AG09309 (cell line): ENCODE measurements around a stretch of chr7.

- RRBS = no CpG with 5 or more reads among the region's 4 CpGs
These were observed 198.7 kb downstream of the GALNT11 start for GRCh38 chr7:152223945-152224751.

DNA sequence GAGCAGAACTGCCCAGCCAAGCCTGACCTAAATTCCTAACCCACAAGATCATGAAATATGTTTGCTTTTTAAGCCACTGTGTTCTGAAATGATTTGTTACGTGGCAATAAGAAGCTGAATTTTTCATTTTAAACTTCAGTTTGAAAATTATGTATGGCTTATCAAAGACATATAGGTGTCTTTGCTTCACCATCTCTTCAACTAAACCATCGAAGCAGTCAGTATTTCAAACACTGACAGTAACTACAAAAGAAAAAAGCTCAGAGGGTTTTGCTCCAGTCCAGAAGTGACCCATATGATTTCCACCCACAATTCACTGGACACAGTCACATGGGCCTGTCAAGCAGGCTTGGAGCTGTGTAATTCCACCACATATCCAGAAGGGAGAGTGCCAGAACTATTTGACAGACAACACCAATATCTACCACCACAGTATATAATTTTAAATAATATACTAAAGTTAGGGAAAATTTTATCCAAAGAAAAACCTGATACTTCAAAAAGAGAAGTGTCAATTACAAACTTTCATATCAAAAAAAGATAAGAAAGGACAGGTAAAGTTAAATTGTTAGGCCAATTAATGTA is 94.5 kb downstream of the KMT2C start:
- RRBS = no CpG with 5 or more reads among the region's 2 CpGs

GRCh38 chr7:152393911-152394849 is 41.6 kb downstream of the KMT2C start:
- RRBS = no CpG with 5 or more reads among the region's 8 CpGs

- RRBS = no CpG with 5 or more reads among the region's 3 CpGs
These were observed 24.0 kb upstream of the KMT2C start for GRCh38 chr7:152459753-152460304.

GRCh38 chr7:152464388-152465128 is 28.8 kb upstream of the KMT2C start:
- RRBS = 2% methylated on average over 64 of the region's 82 CpGs

GRCh38 chr7:152729451-152730031 is 30.0 kb upstream of the ACTR3B start:
- RRBS = no CpG with 5 or more reads among the region's 15 CpGs

- RRBS = no CpG with 5 or more reads among the region's 2 CpGs
These were observed 230.1 kb downstream of the ACTR3B start for GRCh38 chr7:152989723-152990058.

- RRBS = 0% methylated on average over 1 of the region's 20 CpGs
These were observed 645.3 kb downstream of the ACTR3B start for GRCh38 chr7:153404334-153405775.

GRCh38 chr7:153433262-153433639 is 618.9 kb upstream of the DPP6 start:
- RRBS = no CpG with 5 or more reads among the region's 8 CpGs

- RRBS = no CpG with 5 or more reads among the region's 10 CpGs
These were observed 4.9 kb downstream of the INSIG1 start for GRCh38 chr7:155302482-155303039.

DNA sequence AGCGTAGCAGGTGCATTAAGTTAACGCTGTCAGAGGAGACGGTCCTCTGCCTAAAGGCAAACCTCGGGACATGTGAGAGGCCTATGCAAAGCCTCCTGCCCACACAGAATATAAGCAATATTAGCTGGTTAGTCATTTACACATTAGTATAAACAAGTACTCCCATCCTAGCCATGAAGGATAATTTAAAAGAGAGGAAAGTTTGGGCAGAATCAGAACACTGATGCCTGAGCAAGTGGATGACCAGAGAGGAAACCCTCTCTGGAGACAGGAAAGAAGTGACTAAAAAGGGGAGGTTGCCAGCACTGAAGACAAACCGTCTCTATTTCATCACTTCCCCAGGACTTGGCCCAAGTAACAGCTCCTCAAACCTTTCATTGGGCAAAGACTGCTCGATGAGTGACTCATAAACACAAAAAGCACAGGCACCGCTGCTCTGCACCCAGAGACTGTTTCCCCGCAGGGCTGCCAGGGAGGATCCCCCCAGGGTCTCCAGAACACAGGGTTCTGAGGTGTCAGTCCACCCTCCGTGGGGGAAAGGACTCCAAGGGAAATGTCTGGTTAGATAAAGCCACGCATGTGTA is 59.7 kb downstream of the INSIG1 start:
- RRBS = no CpG with 5 or more reads among the region's 10 CpGs

- RRBS = no CpG with 5 or more reads among the region's 5 CpGs
These were observed 79.6 kb downstream of the SHH start for GRCh38 chr7:155732579-155733048.

GRCh38 chr7:155778123-155778919 is 33.9 kb downstream of the SHH start:
- RRBS = no CpG with 5 or more reads among the region's 14 CpGs

- RRBS = 4% methylated on average over 13 of the region's 37 CpGs
These were observed 2.7 kb downstream of the SHH start for GRCh38 chr7:155809597-155809972.

DNA sequence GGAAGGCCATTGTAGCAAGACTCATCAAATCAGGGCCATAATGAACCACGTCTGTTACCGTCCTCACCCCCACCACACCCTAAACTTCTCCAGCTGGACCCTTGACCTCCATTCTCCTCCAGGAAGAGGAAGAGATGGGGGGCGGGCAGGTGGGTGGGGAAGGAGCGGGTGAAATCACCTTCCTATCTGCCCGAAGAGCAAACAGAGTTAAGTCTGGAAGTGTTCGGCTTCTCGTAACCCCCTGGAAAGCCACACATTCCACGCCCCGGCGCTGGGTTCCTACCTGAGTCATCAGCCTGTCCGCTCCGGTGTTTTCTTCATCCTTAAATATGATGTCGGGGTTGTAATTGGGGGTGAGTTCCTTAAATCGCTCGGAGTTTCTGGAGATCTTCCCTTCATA is 723 bp downstream of the SHH start:
- RRBS = no CpG with 5 or more reads among the region's 15 CpGs

- RRBS = no CpG with 5 or more reads among the region's 18 CpGs
These were observed 148.7 kb upstream of the SHH start for GRCh38 chr7:155960756-155961570.

DNA sequence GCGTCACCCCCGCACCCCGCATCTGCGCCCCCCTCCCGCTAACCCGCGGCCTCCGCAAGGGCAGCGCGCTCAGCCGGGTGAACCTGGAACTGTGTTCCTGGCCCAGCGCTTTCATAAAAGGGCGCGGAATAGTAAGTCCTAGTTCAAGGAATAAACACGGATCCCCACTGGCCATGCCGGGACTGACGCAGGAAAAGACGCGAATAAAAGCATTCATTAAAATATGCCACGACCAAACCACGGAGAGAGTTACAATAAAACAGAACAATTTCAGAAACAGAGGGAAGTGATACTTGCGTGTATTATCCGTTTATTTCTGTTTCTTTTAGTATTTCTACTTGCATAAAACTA is 23.6 kb upstream of the RNF32 start:
- RRBS = 13% methylated on average over 13 of the region's 23 CpGs

DNA sequence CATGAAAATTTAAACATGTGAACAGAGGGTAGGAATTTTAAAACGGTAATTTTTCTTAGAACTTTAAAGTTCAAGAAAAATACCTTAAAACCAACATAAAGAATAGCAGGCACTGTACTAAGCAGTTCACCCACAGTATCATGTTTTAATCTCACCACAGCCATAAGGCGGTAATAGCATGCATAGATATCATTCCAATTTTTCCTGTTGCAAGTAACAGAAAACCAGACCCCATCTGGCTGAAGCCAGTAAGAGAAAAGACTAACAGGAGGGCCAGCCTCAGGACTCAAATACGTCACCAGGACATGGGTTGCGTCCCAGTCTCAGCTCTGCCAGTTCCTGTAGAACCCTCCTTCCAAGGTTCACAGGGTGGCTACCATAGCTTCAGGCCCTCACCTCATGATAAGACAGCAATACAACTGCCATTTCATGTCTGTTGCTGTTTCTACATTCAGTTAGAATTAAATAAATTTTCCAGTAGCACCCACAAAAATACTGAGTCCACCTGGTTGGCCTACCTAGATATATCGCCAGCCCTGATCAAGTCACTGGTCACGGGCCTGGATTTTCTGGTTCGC is 2.1 kb upstream of the RNF32 start:
- RRBS = no CpG with 5 or more reads among the region's 7 CpGs

GRCh38 chr7:156681661-156682502 is 41.3 kb downstream of the RNF32 start:
- RRBS = no CpG with 5 or more reads among the region's 13 CpGs

DNA sequence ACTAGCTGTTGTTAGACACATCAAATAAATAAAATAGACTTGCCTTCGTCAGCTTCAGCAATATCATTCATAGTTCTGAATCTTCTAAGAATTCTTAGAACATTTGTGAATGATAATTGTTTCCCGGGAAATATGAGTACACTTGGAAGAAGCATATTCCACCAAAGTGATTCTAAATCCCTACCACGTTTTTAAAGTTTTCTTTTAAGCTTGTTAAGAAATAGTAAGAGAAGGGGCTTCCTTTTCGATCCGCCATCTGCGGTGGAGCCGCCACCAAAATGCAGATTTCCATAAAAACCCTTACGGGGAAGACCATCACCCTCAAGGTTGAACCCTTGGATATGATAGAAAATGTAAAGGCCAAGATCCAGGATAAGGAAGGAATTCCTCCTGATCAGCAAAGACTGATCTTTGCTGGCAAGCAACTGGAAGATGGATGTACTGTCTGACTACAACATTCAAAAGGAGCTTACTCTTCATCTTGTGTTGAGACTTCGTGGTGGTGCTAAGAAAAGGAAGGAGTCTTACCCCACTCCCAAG is 53.4 kb downstream of the UBE3C start:
- RRBS = no CpG with 5 or more reads among the region's 9 CpGs